Transverse colon (tissue), 4 donors: ENCODE results near the gene DNAL1.

GRCh38 chr14:71014354-71014811 is 107.1 kb downstream of the PCNX1 start:
- PRO-cap, result no peak
- RAMPAGE, long total RNA, 4 experiments, result start-site peak on the plus strand in 2 of 4 experiments, at chr14:71014592-71014649 at its widest, 6 to 10 reads per replicate

GRCh38 chr14:71092502-71093026 is 185.3 kb downstream of the PCNX1 start:
- PRO-cap, result no peak
- RAMPAGE, long total RNA, 4 experiments, result no peak in any of the 4 experiments

- PRO-cap, result unidirectional peak, plus-strand start at chr14:71231950
- RAMPAGE, long total RNA, 4 experiments, result no peak in any of the 4 experiments
Measured at GRCh38 chr14:71231473-71232288, 88.6 kb upstream of the SIPA1L1 start.

GRCh38 chr14:71333172-71334008 is 13.1 kb downstream of the SIPA1L1 start:
- PRO-cap, result no peak
- RAMPAGE, long total RNA, 4 experiments, result start-site peak on the plus strand in 1 of 4 experiments, at chr14:71333662-71333764 at its widest, 6 reads per replicate

DNA sequence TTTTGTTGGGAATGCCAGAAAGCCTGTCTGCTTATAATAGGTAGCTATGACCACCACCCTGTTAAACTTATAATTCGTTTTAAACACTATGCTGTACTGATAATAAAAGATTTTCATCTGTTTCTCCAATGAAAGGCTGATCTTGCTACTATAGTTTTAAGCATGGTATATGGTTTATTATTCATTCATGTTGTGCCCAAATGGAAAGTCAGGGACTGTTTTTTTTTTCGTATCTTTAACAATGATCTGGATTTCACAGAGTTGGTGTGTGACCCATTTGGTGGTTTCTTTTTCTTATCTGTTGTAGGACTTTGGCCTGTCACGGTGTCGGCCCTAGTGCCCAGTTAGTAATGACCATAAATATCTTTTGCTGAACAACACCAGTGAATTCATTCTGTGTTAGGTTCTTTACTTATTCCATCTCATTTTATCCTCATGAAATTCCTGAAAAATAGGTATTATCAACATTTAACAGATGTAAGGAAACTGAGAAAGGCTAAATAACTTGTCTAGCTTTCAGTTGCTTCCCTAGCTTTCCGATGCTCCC is 19.8 kb downstream of the SIPA1L1 start:
- PRO-cap, result no peak
- RAMPAGE, long total RNA, 4 experiments, result no peak in any of the 4 experiments

DNA sequence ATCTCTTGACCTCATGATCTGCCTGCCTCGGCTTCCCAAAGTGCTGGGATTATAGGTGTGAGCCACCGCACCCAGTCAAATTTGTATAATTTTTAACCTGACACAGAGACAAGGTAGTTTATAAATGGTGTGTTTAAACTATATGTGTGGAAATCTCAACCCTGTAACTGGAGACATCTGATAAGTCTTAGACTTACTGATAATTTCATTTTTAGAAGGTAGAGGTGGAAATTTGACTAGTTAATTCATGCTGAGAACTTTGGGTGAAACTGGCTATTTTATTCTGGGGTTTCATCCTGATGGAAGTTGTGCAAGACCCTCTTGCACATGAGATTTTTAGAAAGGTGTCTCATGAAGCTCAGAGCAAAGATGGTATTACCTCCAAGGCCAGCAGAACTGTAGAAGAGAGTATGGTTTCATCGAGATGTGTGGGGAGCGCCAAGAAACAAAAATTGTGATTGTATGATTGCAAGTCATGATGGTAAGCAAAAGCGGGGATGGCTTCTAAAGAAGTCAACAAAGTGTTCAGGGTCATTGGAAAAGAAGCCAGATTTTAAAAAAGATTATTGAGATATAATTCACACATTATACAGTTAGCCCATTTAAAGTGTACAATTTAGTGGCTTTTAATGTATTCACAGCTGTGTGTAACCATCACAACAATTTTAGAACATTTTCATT is 26.0 kb downstream of the SIPA1L1 start:
- PRO-cap, result no peak
- RAMPAGE, long total RNA, 4 experiments, result start-site peak on the plus strand in 2 of 4 experiments, centred at positions 249 to 274 of the sequence, 8 to 11 reads per replicate

DNA sequence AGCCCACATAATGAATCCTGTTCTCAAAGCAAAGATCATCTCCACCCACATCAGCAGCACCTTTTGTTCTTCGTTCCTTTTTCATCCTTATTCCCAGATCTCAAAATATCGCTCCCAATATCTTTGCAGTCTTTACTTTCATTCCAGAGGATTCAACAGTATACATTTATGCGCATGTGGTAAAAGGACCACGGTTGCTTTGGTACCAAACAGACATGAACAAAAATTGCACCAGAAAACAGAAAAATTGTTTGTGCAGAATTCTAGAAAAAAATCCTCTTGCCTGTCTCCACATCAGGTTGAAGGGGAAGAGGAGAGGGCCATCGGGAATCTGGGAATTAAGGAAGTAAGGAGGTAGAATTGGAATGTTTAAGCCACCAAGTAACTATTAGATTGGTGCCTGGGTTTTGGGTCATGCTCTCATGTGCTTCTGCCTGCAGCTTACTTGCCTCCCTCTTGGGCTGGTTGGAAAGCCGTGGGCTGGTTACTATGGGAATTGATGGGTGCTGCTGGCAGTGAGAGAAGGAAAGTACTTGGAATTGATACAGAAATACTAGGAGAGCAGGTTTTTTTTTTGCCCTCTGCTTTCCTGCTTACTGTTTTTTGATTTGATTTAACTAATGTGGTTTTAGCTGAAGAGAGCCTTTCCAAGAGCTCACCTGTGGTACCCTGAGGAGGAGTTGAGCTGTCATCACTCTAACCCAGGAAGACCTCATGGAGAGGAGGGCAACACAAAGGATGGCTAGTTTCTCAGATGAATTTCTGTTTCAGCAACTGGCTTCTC is 118.3 kb downstream of the SIPA1L1 start:
- PRO-cap, result no peak
- RAMPAGE, long total RNA, 4 experiments, result start-site peak on the plus strand in 1 of 4 experiments, centred at position 278 of the sequence, 10 reads per replicate

- PRO-cap, result no peak
- RAMPAGE, long total RNA, 4 experiments, result no peak in any of the 4 experiments
Measured at GRCh38 chr14:72443829-72444536, 449.9 kb downstream of the DPF3 start.

- PRO-cap, result no peak
- RAMPAGE, long total RNA, 4 experiments, result no peak in any of the 4 experiments
Measured at GRCh38 chr14:72617146-72618263, 276.4 kb downstream of the DPF3 start.

DNA sequence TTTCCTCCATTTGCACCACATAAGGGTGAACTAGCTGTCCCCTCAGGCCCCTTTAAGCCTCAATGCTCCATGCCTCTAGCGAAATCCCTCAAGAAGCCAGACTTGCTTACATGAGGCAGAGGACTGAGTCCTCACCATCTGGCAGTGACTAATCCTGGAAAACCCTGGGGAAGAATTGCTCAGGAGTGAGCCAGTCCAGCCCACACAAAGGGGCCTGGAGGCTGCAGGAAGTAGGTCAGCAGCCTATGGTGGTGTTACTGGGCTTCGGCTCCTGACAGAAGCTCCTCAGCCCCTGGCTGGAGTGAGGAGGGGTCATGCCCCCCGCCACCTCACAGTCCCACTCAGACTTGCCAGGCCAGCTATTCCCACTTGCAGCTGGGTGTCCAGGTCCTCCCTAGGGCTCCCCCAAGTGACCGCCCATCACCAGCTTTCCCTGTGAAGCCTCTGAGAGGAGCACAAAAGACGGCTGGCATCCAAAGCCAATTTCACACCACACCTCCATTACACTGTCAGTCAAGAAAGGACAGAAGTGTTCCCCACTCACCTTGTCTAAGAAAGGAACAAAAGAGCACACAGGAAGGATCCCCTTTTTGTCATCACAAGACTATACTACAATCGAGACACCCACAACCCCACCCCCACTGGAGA is 250.5 kb downstream of the DPF3 start:
- PRO-cap, result no peak
- RAMPAGE, long total RNA, 4 experiments, result no peak in any of the 4 experiments

DNA sequence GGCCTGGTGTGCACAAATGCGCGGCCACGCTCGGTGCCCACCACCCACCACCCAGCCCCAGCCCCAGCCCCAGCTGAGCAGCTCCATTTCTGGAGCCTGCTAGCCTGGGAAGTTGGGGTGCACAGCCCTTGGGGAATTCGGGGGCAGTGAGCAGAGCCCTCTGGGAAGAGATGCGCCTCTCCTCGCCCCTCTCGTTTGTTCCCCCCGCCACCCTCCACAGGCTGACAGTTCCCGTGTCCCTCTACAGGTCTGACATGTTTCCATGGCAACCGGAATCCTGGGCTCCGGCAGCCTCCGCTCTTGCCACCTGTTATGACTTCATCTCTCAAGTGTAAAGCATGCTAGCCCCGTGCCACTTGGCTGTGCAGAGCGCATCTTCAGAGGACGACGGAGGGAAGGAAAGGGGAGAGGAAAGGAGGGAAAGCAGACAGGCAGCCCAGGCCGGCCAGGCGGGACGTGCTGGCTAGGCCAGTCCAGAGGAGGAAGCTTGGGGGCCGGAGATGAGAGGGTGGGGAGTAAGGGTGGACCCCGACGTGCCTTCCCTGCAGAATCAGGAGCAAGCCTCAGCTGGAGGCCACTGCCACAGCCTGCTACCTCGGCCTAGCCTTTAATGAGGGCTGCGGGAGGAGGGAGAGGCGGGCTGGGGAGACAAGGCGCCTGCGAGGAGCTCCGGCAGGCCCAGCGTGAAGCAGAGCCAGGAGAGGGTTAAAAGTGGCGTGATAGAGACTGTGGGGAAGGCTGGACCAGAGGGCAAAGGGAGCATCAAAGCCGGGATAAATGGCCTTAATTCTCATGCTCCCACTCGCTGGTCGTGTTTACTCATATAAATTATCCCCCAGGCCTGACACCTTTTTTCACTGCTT is 214.3 kb downstream of the DPF3 start:
- PRO-cap, result no peak
- RAMPAGE, long total RNA, 4 experiments, result no peak in any of the 4 experiments

- PRO-cap, result no peak
- RAMPAGE, long total RNA, 4 experiments, result no peak in any of the 4 experiments
Measured at GRCh38 chr14:72715717-72716474, 178.0 kb downstream of the DPF3 start.

- PRO-cap, result no peak
- RAMPAGE, long total RNA, 4 experiments, result start-site peak on the minus strand in 2 of 4 experiments, at chr14:72753339-72753388 at its widest, 17 to 19 reads per replicate
Measured at GRCh38 chr14:72753232-72753534, 140.7 kb downstream of the DPF3 start.

DNA sequence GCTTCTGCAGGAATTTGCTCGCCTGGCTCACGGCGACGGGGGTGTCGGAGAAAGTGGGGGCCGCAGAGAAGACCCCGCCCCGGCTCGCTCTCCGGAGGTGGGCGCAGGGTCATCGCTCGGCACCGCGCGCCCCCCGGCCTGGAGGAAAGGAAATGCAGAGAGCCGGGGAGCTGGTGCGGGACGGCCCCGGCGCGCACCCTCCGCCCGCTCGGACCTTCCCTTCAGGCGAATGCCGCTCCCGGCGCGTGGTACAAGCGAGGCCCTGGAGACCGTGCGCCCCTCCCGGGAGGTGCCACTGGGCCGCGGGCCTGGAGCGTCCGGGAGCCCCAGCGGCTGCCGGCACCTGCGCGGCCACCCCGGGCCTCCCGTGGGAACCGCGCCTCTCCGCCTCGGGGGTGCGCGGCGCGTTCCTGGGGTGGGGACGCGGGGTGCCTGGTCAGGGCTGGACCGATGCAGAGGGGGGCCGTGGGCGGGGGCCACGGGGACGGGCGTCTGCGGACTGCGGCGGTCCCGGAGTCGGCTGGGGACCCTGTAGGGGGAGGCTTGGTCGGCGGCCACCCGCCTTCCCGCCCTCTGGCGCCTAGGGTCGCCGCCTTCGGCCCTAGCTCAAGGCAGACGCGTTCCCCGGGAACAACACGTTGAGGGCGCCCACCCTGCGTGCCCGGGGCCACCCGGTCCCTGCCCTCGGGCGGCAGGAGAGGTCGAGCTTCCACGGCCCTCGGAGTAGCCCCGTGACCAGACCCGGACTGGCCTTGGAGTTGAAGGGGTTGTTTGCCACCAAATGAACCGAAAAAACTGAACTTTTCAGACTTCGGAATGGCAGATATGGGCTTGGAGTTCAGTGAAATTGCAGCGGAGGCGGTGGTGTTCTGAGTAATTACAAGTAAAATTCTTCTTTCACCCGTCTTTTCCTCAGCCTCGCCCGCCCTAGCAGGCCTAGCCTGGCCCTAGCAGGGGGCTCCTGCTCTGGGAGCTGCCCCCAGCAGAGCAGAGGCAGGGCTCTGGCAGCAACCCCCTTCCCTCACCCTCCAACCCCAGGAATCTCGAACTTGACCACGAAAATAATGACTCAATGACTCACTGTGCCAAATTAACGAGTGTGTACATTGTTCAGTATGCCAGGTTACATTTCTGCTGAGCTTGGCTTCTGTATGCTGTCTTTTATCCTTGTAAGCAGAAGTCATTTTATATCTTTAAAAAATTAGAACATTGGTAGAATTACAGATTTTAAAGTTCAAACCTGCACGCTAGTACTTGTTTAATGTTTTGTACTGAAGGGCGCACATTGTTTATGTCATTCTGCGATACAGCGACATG is 807 bp downstream of the PAPLN start:
- PRO-cap, result no peak
- RAMPAGE, long total RNA, 4 experiments, result start-site peak on the plus strand in 1 of 4 experiments, centred at position 766 of the sequence, 7 reads per replicate

- PRO-cap, result no peak
- RAMPAGE, long total RNA, 4 experiments, result no peak in any of the 4 experiments
Measured at GRCh38 chr14:73458652-73458733, 147 bp upstream of the NUMB start.

- PRO-cap, result bidirectional peak, plus-strand start at chr14:73644602, minus-strand start at chr14:73644560; unidirectional peak, minus-strand start at chr14:73644895
- RAMPAGE, long total RNA, 4 experiments, result start-site peak on the plus strand in 4 of 4 experiments, at chr14:73644968-73645021 at its widest, 13 to 120 reads per replicate
Measured at GRCh38 chr14:73644410-73645521, at the start of gene DNAL1. TSS of gene DNAL1 (plus strand) at chr14:73644986.

DNA sequence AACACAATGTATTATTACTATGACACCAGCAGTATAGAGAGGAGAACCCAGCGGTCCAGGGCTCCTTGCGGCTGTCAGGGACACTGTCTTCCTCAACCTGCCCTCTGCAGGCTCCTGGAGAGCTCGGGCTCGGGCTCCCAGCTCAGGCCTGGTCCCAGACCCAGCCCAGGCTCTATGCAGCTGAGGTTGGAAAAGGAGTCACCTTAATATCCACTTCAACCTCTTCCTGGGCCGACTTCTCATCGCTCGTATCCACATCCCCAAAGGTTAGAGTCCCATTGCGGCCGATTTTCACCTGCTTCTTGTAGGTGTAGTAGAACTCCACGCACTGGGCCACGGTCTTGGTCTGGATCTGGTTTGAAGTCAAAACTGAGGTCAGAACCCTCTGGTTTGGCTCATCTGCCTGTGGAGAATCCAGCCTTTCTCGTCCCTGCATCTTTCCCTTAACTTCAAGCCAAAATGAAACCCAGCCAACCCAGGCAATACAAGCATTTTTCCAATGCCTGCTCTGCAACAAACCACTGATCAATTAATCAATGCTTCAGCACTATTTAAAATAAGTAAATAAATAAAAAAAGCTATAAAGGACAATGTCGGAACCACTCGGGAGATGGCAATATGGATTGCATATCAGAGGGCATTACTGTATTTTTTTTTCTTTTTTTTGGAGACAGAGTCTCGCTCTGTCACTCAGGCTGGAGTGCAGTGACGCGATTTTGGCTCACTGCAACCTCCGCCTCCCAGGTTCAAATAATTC is 8.5 kb upstream of the PNMA1 start:
- PRO-cap, result no peak
- RAMPAGE, long total RNA, 4 experiments, result start-site peak on the minus strand in 2 of 4 experiments, centred at positions 249 to 250 of the sequence, 17 to 19 reads per replicate

GRCh38 chr14:73752203-73752980 is 7.7 kb downstream of the MIDEAS start:
- PRO-cap, result unidirectional peak, plus-strand start at chr14:73752904
- RAMPAGE, long total RNA, 4 experiments, result no peak in any of the 4 experiments

DNA sequence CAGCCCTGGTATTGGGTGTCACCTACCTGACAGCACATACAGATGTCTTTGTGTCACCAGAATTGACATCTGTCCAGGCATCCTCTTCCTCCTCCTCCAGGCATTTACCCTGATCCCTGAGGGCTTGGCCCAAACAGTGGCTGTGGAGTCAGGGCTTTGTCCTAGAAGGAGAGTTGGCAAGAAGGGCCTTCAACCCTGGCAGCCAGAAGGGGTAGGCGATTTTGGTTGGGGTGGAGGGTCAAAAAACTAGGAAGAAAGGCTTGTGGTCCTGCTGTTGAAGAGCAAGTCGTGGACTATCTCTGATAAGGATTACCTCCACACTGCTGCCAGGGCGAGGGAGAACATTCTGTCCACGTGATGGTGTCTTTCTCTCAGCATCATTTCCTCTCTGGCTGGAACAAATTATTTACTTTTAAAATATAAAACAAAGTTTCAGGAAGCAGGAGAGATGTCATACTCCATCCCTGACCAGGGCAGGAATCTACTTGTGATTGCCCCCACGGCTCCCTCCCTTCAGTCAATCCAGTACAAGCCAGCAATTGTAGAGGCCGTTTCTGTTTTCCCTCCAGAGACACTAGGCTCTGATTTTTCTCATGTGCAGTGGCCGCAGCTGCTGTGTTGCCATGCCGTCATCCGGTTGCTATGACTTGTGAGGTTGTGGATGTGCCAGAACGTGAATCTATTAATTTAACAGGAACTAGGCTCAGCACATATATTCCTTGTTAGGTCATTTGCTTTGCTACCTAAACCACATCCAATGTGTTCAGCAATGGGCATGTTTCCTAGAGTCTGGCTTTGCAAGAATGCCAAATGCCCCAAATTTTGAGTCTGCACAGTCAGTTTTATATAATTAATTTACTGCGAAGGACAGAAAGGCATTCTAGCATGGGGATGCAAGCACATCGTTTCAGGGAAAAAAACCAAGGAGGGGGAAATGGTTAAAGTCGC is 30.0 kb upstream of the MIDEAS start:
- PRO-cap, result bidirectional peak, plus-strand start at position 516 of the sequence, minus-strand start at position 390 of the sequence
- RAMPAGE, long total RNA, 4 experiments, result no peak in any of the 4 experiments

- PRO-cap, result unidirectional peak, plus-strand start at chr14:73944508
- RAMPAGE, long total RNA, 4 experiments, result start-site peak on the minus strand in 2 of 4 experiments, at chr14:73944442-73944759 at its widest, 5 to 6 reads per replicate
Measured at GRCh38 chr14:73944239-73944886, 5.5 kb downstream of the FAM161B start.